AG04450 (cell line): ENCODE results near the genes CCDC47 and DDX42.

DNA sequence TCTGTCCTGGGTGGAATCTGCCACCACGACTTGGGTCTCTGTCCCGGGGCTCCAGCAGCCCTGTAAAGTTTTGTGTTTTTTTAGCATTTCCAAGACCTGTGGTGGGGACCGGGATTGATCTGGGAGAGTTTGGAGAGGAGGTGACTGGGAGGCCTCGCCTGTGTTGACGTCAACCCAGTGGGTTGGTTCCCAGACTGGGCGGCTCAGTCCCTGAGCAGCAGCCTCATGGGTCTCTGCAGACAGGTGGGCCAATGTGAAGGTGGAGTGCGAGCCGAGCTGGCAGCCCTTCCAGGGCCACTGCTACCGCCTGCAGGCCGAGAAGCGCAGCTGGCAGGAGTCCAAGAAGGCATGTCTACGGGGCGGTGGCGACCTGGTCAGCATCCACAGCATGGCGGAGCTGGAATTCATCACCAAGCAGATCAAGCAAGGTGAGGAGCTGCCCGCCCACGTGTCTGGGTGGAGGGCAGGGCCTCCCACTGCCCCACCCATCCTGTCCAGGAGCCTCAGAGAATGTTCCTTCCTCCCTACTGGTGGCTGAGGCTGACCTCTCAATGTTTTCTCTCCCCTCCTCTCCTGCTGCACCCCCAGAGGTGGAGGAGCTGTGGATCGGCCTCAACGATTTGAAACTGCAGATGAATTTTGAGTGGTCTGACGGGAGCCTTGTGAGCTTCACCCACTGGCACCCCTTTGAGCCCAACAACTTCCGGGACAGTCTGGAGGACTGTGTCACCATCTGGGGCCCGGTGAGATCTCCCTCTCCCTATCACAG lies 44.1 kb downstream of the MRC2 start:
- CAGE, long polyA plus RNA, result no peak
- RRBS, result no CpG with 5 or more reads among the region's 22 CpGs

GRCh38 chr17:62713423-62714011 lies 86.0 kb downstream of the MRC2 start:
- CAGE, long polyA plus RNA, result no peak
- RRBS, result no CpG with 5 or more reads among the region's 15 CpGs

GRCh38 chr17:63041290-63042310 lies 75.6 kb downstream of the TANC2 start:
- CAGE, long polyA plus RNA, result no peak
- RRBS, result no CpG with 5 or more reads among the region's 7 CpGs

DNA sequence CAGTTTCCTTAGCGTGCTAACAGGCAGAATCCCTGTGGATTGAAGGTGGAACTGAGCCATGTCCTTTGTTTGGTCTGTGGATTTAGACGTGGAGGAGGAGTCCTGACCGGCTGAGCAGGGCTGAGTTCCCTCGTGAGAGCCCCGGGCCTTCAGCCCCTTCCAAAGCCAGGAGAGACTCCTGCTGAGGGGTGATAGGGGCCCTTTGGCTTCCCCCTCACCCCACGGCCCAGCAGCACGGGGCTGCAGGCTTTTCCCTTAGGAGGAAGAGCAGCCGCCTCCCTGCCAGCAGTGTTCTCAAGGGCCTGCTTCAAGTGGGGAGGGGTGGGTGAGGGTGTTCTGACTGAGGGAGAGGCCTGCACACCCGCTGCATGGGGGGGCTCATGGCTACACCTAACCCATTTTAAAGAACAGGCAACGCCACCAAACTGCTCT lies 1.6 kb upstream of the CYB561 start:
- CAGE, long polyA plus RNA, result no peak
- RRBS, result no CpG with 5 or more reads among the region's 10 CpGs

GRCh38 chr17:63696225-63696982 lies 3.5 kb downstream of the LIMD2 start:
- CAGE, long polyA plus RNA, result no peak
- RRBS, result no CpG with 5 or more reads among the region's 11 CpGs

GRCh38 chr17:63702725-63703291 lies 2.9 kb upstream of the LIMD2 start:
- CAGE, long polyA plus RNA, result no peak
- RRBS, result no CpG with 5 or more reads among the region's 9 CpGs

GRCh38 chr17:63745524-63746311 lies 4.1 kb upstream of the STRADA start:
- CAGE, long polyA plus RNA, result no peak
- RRBS, result no CpG with 5 or more reads among the region's 6 CpGs

GRCh38 chr17:63751831-63752149 lies 10.2 kb upstream of the STRADA start:
- CAGE, long polyA plus RNA, result no peak
- RRBS, result no CpG with 5 or more reads among the region's 7 CpGs

GRCh38 chr17:63773089-63773965 lies at the start of gene CCDC47:
TSS of gene CCDC47 (minus strand) at chr17:63773597.
- CAGE, long polyA plus RNA, result start-site peak on the minus strand at chr17:63773435-63773595, 1,082 and 788 reads in 2 replicates; start-site peak on the plus strand at chr17:63773800-63773898, 67 and 62 reads in 2 replicates
- RRBS, result 3% methylated on average over 31 of the region's 66 CpGs

- CAGE, long polyA plus RNA, result start-site peak on the plus strand at chr17:63774253-63774361, 64 and 105 reads in 2 replicates
- RRBS, result under 1% methylated on average over 8 of the region's 71 CpGs
Measured at GRCh38 chr17:63773966-63774748, at the start of gene DDX42. TSS of gene DDX42 (plus strand) at chr17:63774170.

DNA sequence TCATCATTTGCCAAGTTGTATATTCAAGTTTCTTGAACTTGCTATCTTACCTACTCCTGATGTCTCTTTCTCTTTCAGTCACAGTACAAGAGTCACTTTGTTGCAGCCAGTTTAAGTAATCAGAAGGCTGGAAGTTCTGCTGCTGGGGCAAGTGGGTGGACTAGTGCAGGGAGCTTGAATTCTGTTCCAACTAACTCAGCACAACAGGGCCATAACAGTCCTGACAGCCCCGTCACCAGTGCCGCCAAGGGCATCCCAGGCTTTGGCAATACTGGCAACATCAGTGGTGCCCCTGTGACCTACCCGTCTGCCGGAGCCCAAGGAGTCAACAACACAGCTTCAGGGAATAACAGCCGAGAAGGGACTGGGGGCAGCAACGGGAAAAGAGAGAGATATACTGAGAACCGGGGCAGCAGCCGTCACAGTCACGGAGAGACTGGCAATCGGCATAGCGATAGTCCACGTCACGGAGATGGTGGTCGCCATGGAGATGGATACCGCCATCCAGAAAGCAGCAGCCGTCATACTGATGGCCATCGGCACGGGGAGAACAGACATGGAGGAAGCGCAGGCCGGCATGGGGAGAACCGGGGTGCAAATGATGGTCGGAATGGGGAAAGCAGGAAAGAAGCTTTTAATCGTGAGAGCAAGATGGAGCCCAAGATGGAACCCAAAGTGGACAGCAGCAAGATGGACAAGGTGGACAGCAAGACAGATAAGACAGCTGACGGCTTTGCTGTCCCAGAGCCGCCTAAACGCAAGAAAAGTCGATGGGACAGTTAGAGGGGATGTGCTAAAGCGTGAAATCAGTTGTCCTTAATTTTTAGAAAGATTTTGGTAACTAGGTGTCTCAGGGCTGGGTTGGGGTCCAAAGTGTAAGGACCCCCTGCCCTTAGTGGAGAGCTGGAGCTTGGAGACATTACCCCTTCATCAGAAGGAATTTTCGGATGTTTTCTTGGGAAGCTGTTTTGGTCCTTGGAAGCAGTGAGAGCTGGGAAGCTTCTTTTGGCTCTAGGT lies 9.3 kb upstream of the PSMC5 start:
- CAGE, long polyA plus RNA, result no peak
- RRBS, result 83% methylated on average over 3 of the region's 29 CpGs

DNA sequence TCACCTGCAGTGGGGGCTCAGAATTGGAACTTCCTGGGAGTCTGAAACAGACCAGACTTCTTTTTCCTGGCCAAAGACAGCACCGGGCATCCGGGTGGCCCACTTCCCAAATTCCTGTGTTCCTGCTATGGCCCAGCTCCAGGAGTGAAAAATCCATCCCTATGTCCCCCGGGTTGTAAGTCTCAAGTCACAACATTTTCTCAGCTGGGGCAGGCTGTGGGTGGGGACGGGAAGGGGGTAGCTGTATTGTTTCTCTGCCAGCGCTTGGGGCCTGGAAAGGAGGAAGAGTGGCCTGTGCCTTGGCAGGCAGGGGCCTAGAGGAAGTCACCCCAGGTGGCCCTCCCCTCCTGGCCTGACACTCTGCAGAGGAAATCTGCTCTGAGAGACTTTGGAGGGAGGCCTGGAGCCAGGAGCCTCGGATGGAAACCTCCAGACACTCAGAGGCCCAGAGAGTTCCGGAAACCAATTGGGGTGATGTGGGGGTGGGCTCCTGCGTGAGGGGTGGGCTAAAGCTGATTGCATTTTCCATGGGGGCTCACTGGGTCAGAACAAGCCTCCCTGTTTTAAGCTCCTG lies 10.6 kb upstream of the SCN4A start:
- CAGE, long polyA plus RNA, result no peak
- RRBS, result 16% methylated on average over 2 of the region's 8 CpGs

DNA sequence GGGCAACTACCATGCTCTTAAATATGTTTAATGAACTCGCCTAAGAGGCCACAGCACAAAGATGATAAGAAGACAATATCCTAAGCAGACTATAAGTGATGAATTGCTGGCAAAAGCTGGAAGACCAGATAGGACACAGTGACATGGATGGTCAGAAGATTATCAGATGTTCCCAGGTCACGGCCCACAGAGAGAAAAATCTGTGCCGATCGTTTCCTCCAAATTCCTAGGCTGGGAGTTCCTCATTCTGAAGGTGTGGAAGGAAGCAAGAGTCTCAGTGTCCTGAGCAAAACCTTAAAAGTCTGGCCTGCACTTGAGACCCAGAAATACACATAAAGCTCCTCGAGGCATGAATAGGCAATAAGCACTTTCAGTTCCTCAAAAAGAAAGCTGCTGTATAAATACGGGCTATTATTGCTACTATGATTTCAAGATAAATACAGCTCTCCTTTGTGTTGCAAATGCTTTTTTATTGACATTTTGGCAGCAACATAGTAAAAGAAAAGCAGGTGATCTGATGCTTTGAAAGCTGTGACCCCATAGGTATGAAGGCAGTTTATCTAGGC lies 53.8 kb upstream of the ICAM2 start:
- CAGE, long polyA plus RNA, result no peak
- RRBS, result no CpG with 5 or more reads among the region's 6 CpGs

DNA sequence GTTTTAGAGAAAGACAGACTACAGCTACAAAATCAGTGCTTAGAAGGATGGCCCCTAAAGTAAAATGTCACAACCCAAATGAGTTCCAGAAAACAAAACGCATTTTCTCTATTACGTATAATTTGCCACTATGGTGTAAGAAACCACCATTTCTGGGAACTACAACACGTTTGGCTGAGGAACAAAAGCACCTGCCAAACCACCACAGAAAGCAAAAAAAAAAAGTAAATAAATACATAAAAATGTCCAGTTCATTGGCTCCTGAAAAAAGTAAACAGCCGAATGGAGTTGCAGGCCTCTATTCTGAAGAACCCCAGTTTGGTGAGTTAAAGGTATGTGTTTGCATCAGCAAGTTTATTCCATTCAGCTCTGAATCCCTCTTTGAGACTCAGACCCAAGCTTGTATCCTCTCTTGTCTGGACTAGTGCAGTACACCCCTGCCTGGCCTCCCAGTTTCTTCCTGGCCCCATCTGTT lies 37.0 kb downstream of the ERN1 start:
- CAGE, long polyA plus RNA, result no peak
- RRBS, result no CpG with 5 or more reads among the region's 4 CpGs

DNA sequence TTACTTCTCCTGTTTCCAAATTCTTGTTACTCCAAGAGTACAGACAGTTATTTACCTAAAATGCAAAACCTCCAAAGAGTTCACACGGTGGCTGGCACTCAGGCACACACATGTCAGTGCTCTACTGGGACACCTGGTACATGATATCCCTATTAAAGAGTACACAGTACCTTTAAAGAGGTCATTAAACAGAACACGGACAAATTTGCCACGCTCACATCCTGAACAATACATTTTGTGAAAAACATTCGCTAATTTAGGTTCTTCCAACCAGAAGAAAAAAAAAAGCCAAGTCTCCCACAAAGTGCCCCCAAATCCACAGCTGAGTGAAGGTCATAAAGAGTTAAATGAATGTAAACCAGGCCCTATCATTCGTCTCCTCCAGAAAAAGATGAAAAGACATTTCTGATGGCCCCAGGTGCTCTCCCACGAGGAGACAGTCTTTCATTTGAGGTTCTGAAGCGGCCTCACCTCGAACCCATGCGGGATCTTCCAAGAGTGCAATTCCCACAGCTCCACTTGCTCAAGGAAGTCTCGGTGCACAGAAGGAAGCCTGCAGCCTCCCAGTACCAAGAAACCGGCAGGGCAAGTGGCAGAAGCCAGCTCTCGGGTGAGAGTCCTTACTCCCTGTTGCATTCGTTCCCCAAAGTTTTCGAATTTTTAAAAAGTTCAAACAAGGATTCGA lies 974 bp downstream of the ERN1 start:
- CAGE, long polyA plus RNA, result no peak
- RRBS, result no CpG with 5 or more reads among the region's 15 CpGs

DNA sequence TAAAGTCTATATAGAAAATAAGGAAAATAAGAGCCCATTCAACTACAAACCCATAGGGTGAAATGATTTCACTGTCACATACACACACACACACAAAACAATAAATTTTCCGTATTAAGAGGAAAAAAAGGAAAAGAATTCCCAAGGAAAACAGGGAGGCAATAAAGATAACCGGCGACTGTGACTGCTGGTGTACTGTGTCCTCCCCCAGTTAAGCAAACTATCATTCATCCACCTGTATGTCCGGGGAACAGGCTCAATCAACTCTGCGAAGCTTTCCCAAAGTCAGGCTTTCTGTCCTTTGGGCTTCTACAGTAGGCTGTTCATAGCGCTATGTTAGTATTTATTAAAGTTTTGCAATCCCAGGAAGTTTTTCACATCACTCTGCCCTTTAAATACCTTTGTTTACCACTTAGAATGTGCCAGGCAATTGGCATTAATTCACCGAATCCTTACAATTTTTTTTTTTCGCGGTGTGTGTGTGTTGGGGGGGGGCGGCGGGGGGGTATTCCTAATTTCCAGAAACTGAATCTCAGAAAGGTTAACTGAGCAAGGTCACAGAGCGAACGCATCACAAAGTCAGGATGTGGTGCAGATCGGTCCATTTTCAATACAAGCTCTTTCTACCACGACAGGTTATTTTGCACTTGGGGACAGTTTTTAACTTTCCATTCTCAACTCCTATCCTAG lies 15.2 kb upstream of the ERN1 start:
- CAGE, long polyA plus RNA, result no peak
- RRBS, result 36% methylated on average over 3 of the region's 15 CpGs

DNA sequence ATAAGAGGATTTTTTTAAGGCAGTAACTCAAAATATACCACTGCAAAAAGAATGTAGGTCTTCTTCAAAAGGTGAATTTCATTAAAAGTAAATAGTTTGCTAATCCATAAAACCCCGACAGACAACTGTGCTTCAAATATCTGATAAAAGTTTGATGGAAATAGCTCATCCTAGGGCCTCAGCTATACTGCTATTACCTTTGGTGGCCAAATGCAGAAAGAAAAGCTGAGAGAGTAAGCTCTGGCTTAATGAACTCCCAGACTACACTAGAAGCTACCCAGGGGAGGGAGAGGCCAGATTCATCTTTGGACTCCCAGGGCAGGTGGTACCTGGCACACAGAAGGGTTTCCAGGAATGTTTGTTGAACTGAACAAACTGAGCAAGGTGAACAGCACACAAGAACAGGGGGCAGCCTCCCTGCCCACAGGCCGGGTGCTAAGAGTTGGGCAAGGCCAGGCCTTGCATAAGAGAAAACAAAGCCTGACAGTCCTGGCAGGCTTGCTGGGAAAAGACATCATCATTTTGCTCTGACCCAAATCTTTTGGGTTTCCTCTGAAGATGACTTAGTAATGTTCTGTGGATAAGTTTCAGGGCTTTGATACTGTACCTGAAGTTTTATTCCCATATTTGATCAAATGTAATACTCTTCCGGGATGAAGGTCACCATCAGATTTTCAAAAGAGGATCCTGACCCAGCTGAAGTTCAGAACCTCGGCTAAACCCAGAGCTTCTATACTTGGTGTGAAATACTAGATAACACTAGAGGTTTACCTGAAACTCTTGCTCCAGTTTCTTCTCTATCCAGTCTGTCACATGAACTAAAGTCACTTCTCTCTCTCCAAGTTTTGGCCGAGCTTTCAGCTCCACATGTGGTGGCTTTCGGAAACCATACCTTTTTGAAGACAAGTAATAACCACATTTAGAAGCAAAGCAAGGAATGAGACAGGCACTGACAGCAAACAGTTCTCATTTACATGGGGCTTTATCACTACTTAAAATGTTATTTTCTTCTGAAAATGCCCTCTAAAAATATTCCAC lies 20.4 kb upstream of the ERN1 start:
- CAGE, long polyA plus RNA, result no peak
- RRBS, result no CpG with 5 or more reads among the region's 6 CpGs

DNA sequence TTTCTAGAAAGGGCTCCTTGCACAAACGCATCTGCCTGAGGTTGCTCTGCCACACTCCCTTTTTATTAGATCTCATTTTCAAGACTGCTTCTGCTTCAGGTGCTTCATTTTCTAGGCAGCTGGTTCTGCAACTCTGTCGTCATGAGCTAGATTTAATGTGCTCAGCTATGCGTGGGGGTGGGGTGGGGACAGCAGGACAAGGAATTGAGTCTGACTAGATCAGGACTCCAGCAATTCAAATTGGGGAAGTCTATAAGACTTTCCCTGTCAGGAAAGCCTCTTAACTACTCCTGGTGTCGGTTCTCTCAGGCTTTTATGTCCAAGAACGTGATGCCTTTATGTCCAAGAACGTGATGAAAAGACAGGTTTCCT lies 29.3 kb upstream of the ERN1 start:
- CAGE, long polyA plus RNA, result no peak
- RRBS, result no CpG with 5 or more reads among the region's 6 CpGs

DNA sequence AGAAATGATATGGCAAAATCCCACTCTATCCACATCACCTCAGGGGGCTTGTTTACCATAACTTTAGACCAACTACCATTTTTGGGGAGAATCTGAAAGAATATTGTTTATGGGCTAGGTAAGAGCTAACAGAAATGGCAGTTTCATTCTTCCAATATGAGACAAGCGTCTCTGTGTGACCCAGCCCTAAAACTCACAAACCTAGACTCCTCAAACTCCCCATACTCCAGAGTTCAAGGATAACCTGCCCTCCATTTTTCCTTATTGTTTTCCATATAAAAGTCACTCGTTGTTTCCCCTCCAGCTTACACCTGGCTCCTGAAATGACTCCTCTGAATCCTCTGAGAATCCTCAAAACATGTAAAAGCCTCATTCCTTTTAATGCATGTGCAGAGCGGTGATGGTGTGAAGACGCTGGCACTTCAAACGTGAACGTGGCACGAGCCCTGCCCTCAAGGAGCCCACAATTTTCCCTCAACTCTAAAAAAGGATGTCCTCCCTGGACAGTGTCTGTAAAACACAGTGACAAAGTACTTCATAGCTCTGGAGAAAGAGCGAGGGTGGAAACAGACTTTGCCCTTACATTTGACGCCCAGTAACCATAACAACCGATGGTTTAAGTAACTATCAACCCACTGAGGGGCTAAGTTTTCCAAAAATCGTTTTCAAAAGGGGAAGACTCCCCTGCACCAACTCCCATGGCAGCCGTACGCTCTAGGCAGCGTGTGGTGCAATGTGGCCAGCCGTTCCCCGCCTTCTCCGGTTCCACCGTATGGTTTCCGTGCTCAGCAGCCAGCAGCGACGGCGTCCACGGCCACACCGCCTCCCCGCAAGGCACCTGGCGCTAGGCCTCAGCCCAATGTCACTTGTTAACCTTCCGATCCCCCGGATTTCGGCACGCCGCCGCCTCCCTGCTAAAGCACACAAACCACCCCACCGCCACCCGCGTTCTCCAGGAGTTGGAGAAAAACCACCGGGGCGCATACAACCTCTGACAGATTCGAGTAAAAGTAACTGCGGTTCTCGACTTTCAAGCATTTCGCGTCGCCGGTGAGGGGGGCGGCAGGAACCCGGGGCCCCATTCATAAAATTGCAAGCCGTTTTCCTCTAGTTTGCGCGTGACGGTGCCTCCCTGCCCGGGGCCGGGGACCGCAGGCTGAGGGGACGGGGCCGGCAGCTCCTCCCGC lies 929 bp downstream of the TEX2 start:
- CAGE, long polyA plus RNA, result no peak
- RRBS, result 3% methylated on average over 22 of the region's 56 CpGs

- CAGE, long polyA plus RNA, result no peak
- RRBS, result no CpG with 5 or more reads among the region's 11 CpGs
Measured at GRCh38 chr17:64387558-64387887, 3.1 kb downstream of the PECAM1 start.